Progenitor cell of endocrine pancreas (in vitro differentiated cells): ENCODE measurements around a stretch of chr11.

DNA sequence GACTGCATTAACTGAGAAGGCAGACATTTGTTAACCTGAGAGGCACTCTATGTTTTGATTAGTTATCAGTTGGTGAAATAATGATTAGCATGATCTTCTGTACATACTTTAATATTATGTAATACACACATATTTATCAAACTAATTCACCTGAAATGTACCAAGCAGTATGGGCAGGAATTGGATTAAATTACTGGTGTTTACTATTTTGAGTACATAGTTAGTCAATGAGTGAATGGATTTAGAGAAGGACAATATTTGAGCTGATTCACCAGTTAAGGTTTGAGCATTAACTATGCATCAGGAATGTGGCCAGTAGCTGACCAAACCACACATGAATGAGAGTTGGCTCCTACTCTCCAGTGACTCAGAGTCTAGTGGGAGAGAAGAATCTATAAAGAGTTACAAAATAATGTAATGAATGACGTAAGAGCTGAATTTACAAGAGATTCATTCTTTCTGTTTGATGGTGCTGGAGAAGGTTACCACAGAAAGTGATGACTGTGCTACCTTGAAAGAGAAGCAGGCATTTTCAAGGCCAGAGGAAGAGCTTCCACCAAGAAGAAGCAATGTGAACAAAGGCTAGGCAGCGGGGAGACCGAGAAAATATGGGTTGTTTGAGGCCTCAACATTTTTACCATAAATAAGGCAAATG, 6.6 kb downstream of the IL18 start:
- PRO-cap, result no peak

GRCh38 chr11:112227657-112229078, 1.9 kb downstream of the PTS start:
- PRO-cap, result no peak

GRCh38 chr11:112237270-112237593, 11.0 kb downstream of the PTS start:
- PRO-cap, result no peak

DNA sequence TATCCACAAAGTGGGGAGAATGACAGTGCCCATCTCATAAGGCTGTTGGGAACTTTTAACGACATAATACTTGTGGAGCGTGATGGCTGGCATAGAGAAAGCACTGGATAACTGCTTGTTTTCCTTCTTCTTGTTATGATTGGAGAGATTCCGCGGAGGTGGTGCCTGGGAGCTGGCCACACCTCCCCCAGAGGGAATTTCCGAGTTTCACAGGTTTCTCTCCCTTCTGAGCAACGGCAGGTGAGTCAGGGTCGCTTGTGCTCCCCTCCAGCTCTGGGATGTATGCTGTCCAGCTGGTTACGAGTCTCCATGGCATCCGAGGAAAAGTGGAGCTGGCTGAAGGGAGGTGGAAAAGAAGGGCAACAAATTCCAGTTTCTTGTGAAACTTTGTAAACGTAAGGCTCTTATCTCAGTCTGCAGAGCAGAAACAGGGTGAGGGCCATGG, 9.9 kb upstream of the PLET1 start:
- PRO-cap, result no peak

- PRO-cap, result no peak
Measured at GRCh38 chr11:112321285-112322423, 61.0 kb upstream of the PLET1 start.

GRCh38 chr11:112785059-112785635, 176.1 kb upstream of the NCAM1 start:
- PRO-cap, result no peak

GRCh38 chr11:113275163-113275748, 39.1 kb upstream of the TTC12 start:
- PRO-cap, result no peak

- PRO-cap, result bidirectional peak, plus-strand start at chr11:113773282, minus-strand start at chr11:113773222
Measured at GRCh38 chr11:113772978-113773350, 528 bp downstream of the ZW10 start.

DNA sequence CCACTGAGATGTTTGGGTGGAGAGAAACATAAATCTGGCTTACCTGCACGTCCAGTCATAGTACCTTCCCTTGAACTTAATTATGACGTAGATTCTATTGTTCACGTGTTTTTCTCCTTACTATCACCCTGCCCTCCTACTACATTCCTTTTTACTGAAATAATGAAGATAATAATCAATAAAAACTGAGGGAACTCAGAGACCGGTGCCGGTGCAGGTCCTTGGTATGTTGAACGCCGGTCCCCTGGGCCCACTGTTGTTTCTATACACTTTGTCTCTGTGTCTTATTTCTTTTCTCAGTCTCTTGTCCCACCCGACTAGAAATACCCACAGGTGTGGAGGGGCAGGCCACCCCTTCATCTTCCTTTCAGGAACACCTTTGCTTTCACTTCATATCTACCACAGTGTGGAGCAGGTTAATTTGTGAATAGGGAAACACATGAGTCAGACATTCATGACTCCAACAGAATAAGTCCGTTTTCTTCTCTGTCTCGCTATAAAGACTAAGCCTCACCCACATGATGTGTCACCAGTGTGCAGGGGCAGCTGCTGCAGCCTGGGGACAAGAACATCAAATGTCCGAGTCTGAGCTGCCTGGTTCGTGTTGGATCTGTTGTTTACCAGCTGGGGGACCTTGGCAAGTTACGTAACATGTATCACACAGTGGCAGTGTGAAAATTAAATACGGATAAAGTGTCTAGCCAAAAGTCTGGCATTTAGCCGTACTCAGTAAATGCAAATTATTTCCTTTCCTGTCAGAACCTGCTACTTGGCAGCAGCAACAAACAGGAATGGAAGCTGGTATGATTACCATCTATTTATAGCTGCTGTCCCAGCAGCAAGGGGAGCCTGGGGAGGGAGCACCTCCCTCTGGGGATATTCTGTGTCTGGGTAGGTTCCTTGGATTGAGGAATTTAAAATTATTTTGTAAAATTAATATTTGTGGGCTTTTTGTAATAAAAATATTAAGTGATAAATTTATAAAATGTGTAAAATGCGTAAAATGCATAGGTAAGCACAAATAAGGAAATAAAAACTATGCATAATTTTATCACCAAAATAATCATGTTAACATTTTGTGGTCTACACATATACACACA, 1.5 kb upstream of the CLDN25 start:
- PRO-cap, result no peak

DNA sequence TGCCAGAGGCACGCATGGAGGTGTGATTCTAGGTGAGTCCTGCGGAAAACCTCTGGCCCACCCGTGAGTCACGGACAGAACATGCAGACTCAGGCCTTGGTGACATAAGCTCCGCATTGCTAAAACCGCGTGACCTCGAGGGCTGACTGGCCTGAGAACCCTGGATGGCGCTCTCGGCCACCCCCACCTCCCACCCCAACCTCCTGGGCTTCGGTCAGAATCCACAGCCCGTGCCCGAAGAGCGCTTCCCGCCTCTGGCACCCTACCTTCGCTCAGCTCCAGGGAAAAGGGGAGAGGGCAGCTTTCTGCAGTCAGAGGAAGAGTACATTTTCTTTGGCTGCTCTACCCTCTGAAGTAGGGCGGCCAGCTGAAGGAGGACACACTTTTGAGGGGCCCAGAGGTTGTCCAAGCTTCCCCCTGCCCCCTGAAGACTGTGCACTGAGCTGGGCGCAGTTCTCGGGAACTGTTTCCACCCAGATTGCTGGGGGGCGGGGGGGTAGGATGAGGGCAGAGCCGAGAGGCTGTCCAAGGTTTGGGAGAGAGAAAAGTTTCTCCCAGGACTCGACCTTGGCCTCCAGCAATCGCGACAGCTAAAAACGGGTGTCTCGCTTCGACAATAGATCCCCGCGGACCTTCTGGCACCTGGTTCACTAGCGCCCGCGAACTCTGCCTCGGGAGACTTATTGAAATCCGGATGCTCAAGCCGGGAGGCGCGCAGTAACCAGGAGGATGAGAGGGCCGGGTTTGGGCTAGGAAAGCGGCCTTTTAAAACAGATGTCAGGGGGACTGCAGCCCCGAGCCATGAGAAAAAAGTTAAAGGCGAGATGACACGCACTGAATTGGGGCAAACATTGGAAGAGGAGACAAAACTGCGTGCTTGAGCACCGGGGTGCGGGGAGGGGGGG, 929 bp upstream of the ZBTB16 start:
- PRO-cap, result no peak

- PRO-cap, result no peak
Measured at GRCh38 chr11:114130717-114131411, 71.4 kb downstream of the ZBTB16 start.

DNA sequence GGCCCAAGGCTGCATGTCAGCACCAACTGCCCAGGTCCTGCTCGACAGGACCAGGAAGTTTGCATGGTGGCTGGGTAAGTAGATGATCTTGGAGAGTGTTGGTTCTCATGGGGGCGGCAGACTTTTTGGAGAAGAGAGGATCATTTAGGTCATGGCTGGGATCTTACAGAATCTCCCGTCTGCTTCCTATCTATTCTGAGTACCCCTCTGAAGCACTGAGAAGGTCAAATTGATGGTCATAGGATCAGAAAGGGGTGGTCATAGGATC, 91.3 kb downstream of the ZBTB16 start:
- PRO-cap, result no peak

DNA sequence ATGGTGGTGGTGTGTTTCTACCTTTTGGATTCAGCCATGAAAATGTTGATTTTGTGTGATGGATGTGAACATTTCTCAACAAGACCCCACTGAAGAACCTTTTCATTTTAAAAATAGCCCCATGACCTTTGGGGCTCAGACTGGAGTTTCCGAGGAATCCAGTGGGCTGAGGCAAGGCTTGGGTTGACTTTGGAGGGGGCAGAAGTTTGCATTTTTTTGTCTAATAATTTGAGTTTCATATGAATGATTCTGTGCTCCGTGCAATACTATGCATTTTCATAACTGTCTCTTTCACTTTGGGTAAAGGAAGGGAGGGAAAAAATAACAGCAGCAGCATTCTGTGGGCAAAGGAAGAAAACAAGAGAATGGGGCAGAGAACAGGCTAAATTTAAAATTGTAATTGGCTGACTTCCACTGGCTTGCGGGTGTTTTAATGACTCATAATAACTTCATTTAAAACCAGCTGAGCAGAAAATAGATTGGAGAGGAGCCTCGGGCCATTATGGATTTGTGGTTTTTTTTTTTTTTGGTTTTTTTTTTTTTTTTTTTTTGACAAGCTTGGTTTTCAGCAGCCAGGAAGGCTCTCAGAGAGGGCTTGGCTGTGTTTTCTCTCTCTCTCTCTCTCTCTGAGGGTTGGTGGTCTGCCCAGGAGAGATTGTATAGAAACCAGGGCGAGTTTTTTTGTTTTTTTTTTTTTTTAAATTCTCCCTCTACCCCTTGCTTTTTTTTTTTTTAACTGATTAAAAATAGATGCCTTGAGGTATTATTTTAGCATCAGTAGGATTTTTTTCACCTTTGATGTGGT, 107.4 kb downstream of the ZBTB16 start:
- PRO-cap, result no peak

DNA sequence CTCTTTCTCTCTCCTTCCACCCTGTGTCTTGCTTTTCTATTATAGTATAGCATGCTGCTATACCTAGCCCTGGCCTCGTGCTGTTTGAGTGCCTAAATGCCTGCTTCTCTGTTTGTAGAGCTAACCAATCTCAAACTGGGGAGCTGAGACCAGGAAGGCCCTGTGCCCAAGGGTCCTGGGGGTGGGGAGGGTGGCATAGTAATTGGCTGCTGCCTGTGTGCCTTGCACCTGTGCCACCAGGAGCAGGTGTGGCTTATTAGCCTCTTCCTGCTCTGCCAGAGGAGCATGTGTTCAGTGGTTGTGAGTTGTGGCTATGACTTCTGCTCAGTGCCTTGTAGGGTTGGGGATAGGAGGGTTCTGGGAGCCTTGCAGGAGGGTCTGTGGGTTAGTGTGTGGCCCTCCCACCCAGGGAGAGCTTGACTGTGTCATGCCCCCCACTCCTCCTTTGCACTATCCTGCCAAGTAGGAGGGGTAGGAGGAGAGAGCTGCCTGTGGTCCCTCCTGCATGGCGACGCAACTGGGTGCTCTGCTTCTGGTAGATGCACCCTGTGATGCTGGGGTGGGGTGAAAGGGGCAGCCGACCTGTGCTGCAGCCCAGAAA, 109.2 kb downstream of the ZBTB16 start:
- PRO-cap, result no peak

- PRO-cap, result no peak
Measured at GRCh38 chr11:114182942-114183691, 113.1 kb upstream of the NNMT start.

GRCh38 chr11:114185962-114186702, 110.1 kb upstream of the NNMT start:
- PRO-cap, result no peak

- PRO-cap, result no peak
Measured at GRCh38 chr11:114197378-114197655, 98.9 kb upstream of the NNMT start.

DNA sequence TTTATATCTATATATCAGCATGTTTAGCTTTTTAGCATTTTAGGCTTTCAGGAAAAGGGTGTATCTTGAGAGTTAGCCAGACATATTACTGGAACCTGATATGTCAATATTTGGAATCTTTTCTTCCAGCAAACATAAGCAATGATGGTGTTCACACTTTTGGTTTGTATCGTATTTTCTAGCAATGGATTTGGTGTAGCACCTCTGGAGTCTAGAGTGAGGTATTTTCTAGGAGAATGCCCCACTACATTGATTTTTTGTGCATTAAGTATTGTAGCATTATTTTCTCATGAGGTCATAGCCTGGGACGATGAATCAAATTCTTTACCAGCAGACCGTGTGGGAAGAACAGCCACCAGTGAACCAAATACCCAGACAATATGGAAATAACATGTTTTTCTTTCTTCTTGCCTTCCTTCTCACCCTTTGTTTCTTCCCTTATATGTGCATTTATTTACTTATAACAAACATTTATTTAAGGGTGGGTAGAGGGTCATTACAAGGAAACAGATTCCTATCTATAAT, 3.9 kb upstream of the NNMT start:
- PRO-cap, result no peak

GRCh38 chr11:114440315-114440816, 1.1 kb downstream of the REXO2 start:
- PRO-cap, result no peak

DNA sequence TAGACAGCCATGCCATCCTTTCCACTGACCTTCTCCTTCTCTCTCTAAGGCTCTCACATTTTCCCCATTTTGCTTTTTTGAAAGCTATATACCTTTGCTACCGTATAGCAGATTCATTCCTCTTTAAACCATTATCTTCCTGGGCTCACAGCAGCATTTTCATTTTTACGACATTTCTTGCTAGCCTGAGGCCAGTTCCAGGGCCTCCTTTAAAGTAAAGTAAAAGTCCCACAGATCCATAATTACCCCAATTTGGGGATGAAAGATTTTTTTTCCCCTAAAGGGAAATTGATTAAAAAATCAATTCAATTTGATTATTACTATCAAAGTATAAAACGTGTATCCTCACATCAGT, 12.2 kb upstream of the NXPE2 start:
- PRO-cap, result no peak